Psoas muscle (tissue), 2 donors: ENCODE data around the genes DRAP1 and TSGA10IP.

GRCh38 chr11:65298011-65299356 lies 16.2 kb upstream of the CDC42EP2 start:
- PRO-cap, 2 experiments, result no peak in any of the 2 experiments

DNA sequence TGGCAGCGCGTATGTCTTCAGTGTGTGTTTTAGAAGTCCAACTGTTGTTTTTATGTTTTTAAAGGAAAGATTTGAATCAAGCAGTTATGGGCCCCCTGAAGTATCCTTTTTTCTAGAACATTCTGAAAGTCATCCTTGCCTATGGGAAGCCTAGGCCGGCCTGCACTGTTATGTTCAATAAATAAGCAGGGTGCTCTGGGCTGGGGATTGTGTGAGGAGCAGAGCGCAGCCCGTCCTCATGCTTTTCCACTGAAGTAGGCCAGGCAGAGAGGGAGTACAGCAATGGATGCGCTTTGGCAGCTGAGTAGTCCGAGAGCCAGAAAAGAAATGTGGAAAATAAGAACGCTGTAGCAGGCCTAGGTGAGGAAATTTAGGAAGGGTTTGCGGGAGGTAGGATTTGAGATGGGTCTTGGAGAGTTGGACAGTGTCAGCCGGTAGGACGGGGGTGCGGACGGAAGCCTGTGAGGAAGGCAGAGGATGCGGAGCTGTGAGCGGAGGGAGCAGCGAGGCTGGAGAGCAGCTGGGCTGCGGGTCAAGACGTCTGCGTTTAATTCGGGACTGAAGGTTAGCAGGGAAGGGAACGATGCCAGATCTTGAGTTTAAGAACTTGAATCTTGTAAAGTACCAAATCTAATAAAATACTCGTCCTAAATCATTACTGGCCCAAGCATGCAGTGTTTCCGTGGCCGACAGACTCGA lies 794 bp upstream of the TIGD3 start:
- PRO-cap, 2 experiments, result no peak in any of the 2 experiments

DNA sequence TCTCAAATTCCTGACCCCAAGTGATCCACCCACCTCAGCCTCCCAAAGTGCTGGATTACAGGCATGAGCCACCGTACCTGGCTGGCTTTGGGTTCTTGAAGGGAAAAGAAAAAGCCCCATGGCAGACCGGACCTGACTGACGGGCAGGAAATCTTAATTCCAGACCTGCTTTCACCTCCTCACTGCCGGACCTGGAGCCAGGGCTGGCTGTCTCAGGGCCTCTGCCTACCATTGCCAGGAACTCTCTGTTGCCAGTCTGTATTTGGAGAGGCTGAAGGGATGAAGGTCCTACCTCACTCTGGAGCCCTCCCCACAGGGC lies 53.7 kb upstream of the SCYL1 start:
- PRO-cap, 2 experiments, result peak in 1 of 2 experiments; most common plus-strand start position 254 of the sequence (in 1); most common minus-strand start position 250 of the sequence (in 1)

GRCh38 chr11:65490501-65490717 lies 34.5 kb upstream of the SCYL1 start:
- PRO-cap, 2 experiments, result no peak in any of the 2 experiments

DNA sequence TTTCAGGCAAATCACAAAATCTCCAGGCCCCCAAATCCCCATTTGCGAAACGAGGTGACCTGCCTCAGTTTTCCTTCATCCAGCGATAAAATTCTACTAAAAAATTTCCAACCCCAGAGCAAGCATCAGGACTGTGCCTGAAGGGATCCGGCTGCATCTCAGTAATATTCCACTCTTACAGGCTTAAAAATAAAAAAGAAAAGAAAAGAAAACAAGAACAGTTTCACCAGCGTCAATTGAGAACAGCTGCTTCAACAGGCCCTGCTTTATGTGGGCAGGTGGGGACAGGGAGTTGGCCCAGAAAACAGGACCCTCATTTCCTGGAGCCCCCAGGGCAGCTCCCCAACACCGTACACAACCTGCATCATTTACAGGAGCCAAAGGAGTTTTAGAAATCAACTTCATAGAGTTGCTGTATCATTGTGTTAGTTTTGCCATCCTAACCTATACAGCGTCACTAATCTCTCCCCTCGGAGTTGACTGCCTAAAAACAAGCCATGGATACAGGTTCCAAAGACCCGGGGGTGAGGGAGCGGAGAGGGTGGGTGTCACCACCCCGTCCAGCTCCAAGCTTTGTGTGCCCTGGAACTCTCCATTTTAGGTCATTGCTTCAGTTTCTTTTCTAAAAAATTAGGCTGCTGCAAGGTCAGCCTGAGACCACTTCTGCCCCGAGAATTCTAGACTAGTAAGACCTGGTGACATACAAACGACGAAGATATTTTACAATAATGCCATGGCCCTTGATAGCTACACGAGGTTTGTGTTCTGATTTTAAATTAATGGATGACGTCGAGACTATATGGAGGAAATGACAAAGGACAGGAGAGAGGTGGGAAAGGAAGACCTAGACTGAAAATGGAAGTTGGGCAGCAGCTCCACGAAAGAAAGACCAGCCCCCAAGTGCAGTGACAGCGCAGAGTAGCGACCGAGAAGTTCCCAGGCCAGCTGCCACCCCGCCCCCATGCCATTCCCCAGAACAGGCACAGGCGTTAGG lies 28.1 kb upstream of the SCYL1 start:
- PRO-cap, 2 experiments, result peak in 2 of 2 experiments; most common minus-strand start position 963 of the sequence (in 2)

DNA sequence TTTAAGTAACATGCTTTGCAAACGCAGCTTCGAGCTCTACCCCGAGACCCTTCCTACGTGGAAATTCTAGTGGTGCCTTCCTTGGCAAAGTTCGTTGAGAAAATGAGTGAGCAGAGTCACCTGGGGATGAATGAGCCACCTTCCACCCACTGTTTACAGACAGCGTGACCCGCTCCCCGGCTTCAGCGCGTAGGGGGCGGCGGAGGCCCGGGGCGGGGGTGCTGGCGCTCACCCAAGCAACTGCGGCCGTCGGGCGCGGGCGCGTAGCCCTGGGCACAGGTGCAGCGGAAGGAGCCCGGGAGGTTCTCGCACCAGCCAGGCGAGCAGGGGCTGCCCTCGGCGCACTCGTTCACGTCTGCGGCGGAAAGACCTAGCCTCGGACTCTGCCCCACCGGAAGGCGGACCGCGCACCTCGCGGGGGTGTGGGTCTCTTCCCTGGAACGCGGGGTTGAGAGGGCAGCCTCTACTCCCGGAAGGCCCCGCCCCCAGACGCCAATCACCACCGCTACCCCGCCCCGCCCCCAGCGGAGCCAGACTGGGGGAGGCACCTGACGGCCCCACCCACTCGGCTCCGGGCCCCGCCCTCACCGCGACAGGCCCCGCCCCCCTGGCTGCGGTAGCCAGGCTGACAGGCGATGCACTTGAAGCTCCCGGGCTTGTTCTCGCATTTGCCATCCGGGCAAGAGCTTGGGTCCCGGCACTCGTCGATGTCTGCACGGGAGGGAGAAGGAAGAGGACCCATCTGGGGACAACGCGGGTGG lies 11.8 kb downstream of the LTBP3 start:
- PRO-cap, 2 experiments, result no peak in any of the 2 experiments

GRCh38 chr11:65576589-65576810 lies 647 bp downstream of the EHBP1L1 start:
- PRO-cap, 2 experiments, result peak in 1 of 2 experiments; most common plus-strand start chr11:65576756 (in 1); most common minus-strand start chr11:65576677 (in 1)

DNA sequence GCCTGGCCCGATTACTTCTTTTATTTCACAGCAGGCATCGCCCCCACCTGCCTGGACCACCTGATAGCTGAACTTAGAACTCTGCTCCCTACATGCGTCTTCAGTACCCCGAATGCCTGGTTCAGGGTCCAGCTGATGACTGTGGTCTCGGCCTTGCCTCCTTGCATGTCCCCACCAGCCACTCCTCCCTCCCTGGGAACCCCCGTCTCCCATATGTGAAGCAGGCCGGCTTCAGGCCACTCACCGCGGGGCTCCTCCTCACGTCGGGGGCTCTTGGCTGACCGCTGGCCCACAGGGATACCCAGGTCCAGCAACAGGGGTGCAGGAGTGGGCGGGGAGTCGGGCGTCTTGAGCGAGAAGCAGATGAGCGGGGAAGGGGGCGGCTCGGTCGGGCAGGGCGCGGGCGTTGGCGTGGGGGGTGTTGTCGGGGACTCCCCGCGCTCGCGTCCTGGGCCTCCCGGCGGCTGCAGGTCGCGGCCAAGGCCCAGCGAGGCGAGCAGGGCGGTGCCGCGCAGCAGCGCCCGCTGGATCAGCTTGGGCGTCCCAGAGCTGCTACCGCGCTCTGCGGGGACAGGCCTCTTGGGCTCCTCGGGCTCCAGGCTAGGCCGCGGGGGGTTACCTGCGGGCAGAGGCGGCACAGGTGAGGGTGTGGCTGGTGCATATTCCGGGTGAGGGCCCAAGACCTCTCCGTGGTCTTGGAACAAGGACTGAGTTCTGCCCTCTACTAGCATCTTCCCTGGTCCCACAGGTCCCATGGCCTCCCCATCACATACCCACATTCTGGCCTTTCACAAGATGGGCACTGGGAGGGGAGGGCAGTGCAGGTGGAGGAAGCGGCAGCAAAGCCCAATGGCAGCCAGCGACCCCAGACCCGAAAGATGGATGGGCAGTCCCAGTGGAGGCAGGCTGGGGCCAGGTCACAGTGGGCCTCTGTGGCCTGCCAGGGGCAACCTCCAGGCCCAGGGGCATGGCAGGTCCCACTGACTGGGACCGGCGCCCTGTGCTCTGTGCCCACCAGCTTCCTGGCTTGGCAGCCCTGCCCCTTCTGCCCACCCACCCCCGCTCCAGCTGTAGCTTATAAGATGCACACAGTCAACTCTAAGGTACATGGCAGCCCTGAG lies 3.9 kb upstream of the KCNK7 start:
- PRO-cap, 2 experiments, result peak in 1 of 2 experiments; most common plus-strand start position 606 of the sequence (in 1)

DNA sequence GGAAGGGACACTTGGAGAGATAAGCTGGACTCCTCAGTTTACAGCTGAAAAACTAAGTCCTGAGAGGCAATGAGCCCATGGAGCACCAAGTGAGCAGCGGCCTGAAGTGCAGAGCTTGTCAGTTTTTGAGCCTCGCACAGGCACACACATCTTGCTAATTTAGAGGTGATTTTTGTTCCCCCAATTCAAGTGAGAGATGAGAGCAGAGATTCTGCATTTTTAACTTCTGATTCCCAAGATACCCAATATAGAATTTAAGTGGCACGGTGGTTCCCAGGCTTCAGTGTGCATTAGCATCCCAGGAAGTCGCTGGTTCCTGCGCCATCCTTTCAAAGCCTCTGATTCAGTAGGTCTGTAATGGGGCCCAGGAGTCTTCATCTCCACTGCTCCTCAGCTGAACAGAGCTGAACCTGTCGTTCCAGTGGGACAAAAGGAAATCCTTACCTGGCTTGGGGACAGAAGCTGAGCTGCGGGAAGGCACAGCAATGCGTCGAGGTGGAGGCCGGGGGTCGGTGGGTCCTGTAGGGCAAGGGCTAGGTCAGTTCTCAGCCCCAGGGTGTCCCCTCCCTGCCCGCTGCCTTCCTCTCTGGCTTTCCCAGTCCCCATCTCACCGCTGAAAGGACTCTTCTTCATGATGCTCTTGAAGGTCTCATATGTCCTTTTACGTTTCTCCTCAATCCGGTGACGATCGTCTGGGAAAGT lies 7.3 kb downstream of the RELA start:
- PRO-cap, 2 experiments, result no peak in any of the 2 experiments

DNA sequence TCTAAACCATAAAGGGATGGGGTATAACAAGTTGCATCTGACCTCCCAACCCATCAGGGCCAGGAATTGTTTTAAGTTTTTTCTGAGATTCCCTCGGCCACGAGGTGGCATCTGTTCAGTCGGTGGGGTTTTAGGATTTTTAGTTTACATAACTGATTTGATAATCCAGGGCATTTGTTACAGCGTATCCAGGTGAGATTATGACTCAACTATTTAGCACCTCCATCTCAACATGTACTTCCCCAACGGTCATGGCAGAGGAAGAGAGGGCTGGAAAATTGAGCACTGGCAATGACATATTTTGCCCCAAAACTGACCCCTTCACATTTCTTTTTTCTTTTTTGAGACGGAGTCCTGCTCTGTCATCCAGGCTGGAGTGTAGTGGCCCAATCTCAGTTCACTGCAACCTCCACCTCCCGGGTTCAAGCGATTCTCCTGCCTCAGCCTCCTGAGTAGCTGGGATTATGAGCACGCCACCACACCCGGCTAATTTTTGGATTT lies 6.6 kb downstream of the AP5B1 start:
- PRO-cap, 2 experiments, result no peak in any of the 2 experiments

DNA sequence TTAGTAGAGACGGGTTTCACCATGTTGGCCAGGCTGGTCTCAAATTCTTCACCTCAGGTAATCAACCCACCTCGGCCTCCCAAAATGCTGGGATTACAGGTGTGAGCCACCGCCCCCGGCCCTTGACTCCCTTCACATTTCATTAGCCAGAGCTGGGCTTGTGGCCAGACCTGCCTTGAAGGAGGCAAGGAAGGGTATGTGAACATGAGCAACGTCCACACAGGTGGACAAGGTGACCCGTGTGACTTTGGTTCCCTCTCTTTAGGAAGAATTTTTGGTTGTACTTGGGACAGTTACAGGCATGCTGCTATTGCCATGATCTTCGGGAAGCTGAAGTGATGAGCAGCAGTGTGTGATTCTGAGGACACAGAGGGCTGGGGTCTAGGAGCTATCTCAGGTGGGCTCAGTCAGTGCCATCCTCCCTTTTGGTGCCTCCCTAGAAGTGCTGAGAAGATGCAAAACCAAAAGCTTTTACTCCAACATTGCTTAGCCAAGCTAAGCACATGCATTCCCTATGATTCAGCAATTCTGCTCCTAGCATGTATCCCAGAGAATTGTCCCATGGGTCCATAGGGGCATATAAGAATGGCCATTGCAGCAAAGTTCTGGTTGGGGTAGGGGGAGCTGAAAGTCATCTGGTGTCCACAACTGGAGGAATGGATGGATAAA lies 6.1 kb downstream of the AP5B1 start:
- PRO-cap, 2 experiments, result no peak in any of the 2 experiments

DNA sequence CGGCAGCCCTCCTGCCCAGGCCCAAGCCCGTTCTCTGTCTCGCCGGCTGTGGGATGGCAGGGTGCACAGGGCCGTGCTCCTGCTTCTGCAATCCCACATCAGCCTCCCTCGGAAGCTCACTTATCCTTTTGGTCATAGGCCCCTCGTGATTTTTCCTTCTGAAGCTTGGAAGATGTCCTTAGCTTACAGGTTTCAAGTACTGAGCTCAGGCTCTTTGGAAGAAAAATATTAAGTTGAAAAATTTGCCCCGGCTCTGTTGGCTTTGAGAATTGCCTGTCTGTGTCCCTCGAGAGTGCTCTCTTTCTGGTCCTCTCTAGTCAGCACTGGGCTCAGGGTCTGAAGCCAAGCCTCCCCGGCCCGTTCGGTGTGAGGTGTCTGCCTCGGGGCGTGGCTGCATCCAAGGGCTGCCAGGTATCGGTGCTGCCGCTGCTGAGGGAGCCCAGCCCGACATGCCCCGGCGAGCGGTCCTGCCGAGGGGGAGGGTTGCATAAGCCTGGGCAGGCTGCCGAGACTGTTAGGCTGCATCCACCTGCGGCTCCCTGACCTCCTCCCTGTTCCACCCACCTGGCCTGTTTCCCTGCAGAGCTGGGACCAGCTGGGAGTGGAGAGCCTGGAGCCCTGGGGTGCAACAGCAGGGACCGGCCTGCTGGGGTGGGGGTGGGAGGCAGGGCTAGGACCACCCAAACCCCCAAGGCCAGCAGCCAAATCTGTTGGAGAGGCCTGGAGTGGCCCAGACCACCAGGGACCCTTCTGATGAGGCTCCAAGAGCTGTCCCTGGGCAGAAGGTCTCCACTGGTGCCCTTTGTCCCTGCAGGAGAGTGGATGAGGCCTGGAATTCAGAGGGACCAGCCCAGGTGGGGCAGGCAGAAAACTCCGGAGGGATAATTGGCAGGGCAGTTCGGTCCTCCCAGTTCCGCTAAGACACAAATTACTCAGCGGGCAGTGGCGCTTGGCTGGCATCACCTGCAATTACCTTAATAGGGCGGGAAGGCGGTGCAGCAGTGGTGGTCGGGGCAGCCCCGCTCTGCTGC lies 6.3 kb downstream of the OVOL1 start:
- PRO-cap, 2 experiments, result no peak in any of the 2 experiments

DNA sequence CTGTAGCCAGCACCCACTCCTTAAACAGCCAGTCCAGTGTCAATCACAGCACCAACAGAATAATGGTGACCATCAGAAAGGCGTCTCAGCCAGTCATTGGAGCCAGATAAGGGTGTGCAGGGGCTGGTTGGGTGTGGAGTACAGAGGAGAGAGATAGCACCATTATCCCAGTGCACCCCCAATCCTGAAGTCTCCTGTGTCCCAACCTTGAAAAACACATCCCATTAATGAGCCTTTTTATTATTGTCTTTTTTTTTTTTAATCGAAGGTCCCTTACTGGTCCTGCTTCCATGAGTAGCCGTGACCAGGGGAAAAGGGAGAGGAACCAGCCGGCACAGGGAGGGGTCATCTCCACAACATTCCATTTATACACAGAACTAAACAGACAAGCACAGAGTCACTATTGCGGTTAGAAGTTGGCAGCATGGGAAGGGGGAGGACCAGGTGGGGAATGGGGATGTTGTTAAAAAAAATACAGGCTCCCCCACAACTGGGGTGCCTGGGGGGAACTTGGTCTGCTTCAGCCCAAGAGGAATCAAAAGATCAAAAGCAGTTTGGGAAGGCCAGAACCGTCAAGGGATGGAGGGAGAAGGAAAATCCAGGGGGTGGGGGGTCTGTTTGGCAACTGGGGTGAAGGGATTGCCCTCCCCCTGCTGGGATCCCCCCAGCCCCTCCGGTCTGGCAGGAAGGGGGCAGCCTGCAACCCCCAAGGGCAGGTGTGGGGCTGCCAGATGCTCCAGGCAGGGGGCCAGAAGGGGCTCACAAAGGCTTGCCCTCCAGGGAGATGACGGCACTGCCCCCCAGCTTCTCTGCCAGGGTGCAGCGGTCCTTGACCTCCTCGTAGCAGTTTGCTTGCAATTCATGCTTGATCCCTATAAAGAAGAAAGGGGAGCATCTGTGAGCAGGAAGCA lies 3.1 kb downstream of the CFL1 start:
- PRO-cap, 2 experiments, result no peak in any of the 2 experiments

- PRO-cap, 2 experiments, result peak in 2 of 2 experiments; most common plus-strand start chr11:65919437 (in 2)
Measured at GRCh38 chr11:65919176-65920340, at the start of gene DRAP1. DRAP1 (plus strand) TSS chr11:65919426.

DNA sequence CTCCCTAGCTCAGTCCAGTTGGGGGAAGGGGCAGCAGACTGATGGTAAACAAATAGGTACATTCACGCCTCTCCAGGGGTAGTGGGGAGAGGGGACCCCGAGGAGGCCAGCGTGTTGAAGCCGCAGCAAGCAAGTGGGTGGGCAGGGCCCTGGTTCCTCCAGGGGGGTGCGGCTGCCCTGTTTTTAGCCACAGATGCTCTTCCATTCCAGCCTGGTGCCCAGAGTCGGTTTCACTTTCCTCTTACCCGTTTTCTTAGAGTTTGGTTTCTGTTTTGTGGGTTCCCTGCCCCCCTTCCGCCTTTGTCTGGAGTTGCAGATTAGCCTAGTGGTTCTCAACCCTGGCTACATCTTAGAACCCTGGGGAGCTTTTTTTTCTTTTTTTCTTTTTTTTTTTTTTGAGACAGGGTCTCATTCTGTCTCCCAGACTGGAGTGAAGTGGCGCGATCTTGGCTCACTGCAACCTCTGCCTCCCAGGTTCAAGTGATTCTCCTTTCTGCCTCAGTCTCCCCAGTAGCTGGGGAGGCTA lies 8.8 kb downstream of the DRAP1 start:
- PRO-cap, 2 experiments, result no peak in any of the 2 experiments

- PRO-cap, 2 experiments, result no peak in any of the 2 experiments
Measured at GRCh38 chr11:65945270-65946025, at the start of gene TSGA10IP. TSGA10IP (plus strand) TSS chr11:65945480.

GRCh38 chr11:65979882-65980523 lies 18.5 kb downstream of the SART1 start:
- PRO-cap, 2 experiments, result no peak in any of the 2 experiments

DNA sequence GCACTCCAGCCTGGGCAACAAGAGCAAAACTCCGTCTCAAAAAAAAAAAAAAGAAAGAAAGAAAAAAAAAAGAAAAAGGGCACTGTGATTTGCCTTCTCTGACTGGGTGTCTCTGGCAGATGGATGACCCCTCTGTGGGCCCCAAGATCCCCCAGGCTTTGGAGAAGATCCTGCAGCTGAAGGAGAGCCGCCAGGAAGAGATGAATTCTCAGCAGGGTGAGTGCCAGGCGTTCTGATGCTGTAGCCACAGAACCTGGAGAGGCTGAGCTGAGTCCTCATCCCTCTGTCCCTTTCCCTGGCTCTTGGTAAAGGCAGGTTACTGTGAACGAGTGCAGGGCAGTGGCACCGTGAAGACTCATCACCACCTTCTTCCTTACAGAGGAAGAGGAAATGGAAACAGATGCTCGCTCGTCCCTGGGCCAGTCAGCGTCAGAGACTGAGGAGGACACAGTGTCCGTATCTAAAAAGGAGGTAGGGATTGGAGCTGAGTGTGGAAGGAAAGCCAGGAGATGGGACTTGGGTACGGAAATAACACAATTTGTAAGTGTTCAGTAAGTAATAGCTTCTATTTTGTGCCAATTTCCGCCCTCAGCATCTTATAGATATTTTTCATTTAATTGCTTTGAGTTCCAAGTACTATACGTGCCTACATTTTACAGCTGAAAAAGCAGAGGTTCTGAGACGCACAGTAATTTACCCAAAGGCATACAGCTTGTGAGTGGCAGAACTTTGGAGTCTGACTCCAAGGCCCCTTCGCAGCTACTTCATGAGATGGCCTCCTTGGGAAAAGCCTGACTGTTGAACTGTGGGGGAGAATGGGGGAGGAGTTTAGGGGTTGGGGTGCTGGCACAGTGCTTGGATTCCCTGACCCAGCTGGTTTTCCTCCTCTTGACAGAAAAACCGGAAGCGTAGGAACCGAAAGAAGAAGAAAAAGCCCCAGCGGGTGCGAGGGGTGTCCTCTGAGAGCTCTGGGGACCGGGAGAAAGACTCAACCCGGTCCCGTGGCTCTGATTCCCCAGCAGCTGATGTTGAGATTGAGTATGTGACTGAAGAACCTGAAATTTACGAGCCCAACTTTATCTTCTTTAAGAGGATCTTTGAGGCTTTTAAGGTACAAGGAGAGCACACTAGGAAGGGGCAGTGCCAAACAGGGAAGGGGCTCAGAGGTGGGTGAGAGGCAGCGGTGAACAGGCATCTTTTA lies 6.2 kb downstream of the SF3B2 start:
- PRO-cap, 2 experiments, result no peak in any of the 2 experiments

GRCh38 chr11:66059136-66059481 lies 6.9 kb downstream of the SF3B2 start:
- PRO-cap, 2 experiments, result no peak in any of the 2 experiments

DNA sequence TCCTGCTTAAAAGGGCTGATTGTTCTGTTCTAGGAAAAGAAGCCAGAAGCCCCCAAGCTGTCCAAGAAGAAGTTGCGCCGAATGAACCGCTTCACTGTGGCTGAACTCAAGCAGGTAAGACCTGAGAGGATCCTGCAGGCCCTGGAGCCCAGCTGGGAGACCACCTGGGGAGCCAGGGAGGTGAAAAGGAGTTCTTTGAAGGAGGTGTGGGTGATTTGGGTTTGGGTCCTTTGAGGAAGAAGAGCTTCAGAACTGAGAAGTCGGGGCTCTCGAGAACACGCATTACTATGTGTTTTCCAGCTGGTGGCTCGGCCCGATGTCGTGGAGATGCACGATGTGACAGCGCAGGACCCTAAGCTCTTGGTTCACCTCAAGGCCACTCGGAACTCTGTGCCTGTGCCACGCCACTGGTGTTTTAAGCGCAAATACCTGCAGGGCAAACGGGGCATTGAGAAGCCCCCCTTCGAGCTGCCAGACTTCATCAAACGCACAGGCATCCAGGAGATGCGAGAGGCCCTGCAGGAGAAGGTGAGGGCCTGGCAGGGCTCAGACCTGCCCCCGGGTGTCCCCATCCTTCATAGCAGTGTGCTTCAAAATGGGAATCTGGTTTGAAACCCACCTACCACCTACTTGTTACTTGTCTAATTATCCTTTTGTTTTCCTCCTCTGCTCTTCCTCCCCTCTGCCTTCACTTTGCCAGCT lies 7.5 kb downstream of the SF3B2 start:
- PRO-cap, 2 experiments, result no peak in any of the 2 experiments